ENCODE measurements around a stretch of chr18.

GRCh38 chr18:7872487-7872879, 305.4 kb downstream of the PTPRM start:
- PRO-cap = no peak
- RAMPAGE, long total RNA, 4 experiments = no peak in any of the 4 experiments

- PRO-cap = no peak
- RAMPAGE, long total RNA, 4 experiments = no peak in any of the 4 experiments
Measured at GRCh38 chr18:7955007-7955552, 388.0 kb downstream of the PTPRM start.

DNA sequence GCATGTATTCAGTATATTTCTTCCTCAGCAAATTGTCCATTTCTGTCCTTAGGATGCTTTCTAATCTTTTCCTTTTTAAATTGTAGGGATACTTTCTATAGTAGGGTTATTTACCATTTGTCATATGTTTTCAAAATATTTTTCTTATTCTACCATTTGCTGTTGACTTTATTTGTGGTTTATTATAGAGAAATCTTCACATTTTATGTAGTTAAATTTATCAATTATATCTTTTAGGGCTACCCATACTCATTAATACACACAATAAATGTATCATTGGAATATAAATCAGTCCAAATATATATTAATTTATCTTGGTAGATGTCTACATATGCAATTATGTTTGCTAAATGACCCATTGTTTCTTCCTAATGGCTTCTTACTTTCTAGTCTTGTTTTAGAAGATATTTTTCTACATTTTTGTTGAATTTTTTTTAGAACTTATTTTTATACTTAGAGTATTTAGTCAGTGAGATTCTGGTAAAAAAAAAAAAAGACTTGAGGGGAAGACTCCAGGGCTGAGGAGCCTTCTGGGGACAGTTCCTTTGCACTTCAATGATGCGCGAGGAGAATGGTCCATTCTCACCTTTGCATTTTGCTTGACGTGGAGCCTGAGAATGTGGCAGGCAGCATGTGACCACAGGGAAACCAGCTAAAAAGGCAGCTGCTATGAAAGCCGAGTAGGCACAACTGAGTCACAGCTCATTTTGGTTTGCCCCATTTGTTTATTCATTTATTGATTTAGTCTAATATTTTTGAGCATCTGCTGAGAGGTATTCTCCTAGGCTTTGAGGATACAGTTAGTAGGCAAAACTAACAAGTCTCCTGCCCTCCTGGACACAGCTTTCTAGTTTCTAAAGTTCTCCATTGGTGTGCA, 406.6 kb downstream of the PTPRM start:
- PRO-cap = no peak
- RAMPAGE, long total RNA, 4 experiments = no peak in any of the 4 experiments

- PRO-cap = no peak
- RAMPAGE, long total RNA, 4 experiments = no peak in any of the 4 experiments
Measured at GRCh38 chr18:8085441-8086002, 518.4 kb downstream of the PTPRM start.

GRCh38 chr18:8113499-8113901, 495.7 kb upstream of the RAB12 start:
- PRO-cap = no peak
- RAMPAGE, long total RNA, 4 experiments = no peak in any of the 4 experiments

- PRO-cap = no peak
- RAMPAGE, long total RNA, 4 experiments = start-site peak on the plus strand in 1 of 4 experiments, at chr18:8609896-8610526 at its widest, 6 reads per replicate
Measured at GRCh38 chr18:8609600-8610394, 560 bp downstream of the RAB12 start.

DNA sequence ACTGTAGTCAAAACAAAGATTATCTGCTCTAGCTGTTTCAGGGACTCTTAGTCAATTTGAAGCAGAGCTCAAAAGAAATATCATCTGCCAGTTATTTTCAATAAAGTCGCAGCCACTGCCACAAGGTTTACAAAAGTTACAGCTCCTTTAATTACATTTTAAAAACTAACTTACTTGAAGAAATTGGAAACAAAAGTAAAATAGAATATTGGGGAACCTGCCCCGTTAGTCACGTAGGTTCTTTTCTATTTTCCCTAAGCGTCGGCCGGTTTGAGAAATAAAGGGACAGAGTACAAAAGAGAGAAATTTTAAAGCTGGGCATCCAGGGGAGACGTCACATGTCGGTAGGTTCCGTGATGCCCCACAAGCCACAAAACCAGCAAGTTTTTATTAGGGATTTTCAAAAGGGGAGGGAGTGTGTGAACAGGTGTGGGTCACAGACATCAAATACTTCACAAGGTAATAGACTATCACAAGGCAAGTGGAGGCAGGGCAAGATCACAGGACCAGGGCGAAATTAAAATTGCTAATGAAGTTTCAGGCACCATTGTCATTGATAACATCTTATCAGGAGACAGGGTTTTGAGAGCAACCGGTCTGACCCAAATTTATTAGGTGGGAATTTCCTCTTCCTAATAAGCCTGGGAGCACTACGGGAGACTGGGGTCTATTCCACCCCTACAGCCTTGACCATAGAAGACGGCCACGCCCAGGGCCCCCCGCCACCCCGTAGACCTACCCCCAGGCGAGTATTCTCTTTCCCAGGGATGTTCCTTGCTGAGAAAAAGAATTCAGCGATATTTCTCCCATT, 13.1 kb downstream of the RAB12 start:
- PRO-cap = no peak
- RAMPAGE, long total RNA, 4 experiments = no peak in any of the 4 experiments

GRCh38 chr18:8640042-8640302, 30.7 kb downstream of the RAB12 start:
- PRO-cap = no peak
- RAMPAGE, long total RNA, 4 experiments = no peak in any of the 4 experiments

GRCh38 chr18:8701580-8702091, 3.7 kb upstream of the MTCL1 start:
- PRO-cap = no peak
- RAMPAGE, long total RNA, 4 experiments = no peak in any of the 4 experiments

DNA sequence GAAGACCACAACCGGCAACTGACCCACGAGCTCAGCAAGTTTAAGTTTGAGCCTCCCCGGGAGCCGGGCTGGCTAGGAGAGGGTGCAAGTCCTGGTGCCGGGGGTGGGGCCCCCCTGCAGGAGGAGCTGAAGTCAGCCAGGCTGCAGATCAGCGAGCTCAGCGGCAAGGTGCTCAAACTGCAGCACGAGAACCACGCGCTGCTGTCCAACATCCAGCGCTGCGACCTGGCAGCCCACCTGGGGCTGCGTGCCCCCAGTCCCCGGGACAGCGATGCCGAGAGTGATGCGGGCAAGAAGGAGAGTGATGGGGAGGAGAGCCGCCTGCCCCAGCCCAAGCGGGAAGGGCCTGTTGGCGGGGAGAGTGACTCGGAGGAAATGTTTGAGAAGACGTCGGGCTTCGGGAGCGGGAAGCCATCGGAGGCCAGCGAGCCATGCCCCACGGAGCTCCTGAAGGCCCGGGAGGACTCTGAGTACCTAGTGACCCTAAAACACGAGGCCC, 78.7 kb downstream of the MTCL1 start:
- PRO-cap = no peak
- RAMPAGE, long total RNA, 4 experiments = no peak in any of the 4 experiments

DNA sequence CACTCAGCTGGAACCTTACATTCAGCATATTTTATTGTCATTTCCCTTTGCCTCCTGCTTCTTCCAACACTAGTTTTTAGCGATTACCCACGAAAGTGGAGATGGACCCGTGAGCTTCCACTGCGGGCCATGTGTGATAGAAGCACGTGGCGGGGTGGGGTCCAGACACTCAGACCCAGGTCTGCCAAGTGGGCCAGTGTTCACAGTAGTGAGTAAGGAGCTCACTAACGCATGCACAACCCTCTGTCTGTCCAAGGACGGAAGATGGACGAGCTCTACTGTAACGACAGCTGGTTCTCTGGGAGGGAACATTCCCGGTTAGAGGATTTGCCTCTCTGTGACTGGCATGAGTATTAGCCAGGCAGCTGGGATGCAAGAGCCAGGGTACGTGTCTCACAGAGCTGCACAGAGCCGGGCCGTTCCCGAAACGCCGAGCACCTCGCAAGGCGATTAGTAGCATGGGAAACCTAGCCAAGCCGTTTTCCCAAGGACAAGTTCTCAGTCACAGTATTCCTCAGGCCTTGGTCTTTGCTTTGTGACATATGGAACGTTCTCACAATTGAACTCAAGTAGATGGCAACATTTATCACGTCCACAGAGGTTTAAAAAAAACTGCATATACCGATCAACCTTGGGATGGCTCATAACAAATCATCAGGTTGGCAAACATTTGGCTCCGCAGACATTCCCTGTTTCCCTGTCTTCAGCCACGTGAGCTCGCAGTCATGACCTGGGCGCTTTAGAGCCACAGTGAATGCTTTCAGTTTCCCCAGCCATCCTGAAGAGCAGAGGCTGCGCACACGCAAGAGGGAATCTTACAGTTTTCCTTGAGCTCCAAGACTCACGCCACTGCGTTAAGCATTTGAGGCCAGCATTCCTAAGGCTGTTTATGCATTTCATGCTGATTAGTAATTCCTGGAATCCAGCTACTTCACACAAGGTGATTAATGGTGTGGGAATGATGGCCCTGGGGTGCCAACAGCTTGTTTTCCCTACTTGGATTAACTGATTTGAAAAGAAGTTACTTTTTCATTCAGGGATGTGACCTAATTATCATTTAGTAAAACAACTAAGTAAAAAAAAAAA, 94.8 kb downstream of the MTCL1 start:
- PRO-cap = no peak
- RAMPAGE, long total RNA, 4 experiments = no peak in any of the 4 experiments

- PRO-cap = no peak
- RAMPAGE, long total RNA, 4 experiments = no peak in any of the 4 experiments
Measured at GRCh38 chr18:9008831-9009414, 93.6 kb upstream of the NDUFV2 start.

- PRO-cap = no peak
- RAMPAGE, long total RNA, 4 experiments = no peak in any of the 4 experiments
Measured at GRCh38 chr18:9017138-9018195, 85.0 kb upstream of the NDUFV2 start.

- PRO-cap = bidirectional peak, plus-strand start at chr18:9117560, minus-strand start at chr18:9117373
- RAMPAGE, long total RNA, 4 experiments = no peak in any of the 4 experiments
Measured at GRCh38 chr18:9117165-9117741, 14.8 kb downstream of the NDUFV2 start.

DNA sequence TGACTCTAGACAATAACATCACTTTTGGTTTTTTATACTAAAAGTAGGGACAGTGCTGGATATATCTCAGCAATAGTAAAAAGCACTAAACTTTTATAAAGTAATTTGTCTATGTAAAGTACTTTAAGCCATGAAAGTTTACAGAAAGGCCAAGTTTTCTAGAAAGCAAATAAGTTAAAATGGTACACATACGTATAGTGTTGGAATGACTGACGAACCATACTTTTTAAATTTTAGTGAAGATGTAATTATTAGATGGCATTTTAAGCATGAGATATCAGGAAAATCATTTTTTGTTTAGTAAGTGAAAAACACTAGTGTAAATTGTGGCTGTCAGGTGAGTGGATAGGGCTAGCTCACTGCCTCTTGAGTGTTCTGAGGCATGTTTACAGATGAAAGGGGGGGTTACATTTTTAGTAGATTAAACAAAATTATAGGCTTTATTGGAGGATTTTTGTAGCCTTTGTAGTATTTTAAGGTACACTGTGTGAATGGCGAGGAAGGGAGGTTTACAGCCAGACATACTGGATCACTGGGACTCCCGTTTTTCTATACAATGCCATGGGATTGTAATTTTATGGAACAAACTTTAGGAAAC, 4.9 kb upstream of the ANKRD12 start:
- PRO-cap = no peak
- RAMPAGE, long total RNA, 4 experiments = start-site peak on the plus strand in 1 of 4 experiments, centred at position 218 of the sequence, 10 reads per replicate

- PRO-cap = no peak
- RAMPAGE, long total RNA, 4 experiments = no peak in any of the 4 experiments
Measured at GRCh38 chr18:9184677-9185439, 48.3 kb downstream of the ANKRD12 start.

DNA sequence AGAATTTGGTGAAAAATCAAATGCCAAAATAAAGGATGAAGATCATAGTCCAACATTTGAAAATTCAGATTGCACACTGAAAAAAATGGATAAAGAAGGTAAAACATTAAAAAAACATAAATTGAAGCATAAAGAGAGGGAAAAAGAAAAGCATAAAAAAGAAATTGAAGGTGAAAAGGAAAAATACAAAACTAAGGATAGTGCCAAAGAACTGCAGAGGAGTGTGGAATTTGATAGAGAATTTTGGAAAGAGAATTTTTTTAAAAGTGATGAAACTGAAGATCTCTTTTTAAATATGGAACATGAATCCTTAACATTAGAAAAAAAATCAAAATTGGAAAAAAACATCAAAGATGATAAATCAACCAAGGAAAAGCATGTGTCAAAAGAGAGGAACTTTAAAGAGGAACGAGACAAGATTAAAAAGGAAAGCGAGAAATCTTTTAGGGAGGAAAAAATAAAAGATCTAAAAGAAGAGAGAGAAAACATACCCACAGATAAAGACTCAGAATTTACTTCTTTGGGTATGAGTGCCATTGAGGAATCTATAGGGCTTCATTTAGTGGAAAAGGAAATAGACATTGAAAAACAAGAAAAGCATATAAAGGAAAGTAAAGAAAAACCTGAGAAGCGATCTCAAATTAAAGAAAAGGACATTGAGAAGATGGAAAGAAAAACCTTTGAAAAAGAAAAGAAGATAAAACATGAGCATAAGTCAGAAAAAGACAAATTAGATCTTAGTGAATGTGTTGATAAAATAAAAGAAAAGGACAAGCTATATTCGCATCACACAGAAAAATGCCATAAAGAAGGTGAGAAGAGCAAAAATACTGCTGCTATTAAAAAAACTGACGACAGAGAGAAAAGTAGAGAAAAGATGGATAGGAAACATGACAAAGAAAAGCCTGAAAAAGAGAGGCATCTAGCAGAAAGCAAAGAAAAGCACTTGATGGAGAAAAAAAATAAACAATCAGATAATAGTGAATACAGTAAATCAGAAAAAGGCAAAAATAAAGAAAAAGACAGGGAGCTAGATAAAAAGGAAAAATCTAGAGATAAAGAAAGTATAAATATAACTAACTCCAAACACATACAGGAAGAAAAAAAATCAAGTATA, 79.1 kb upstream of the TWSG1 start:
- PRO-cap = no peak
- RAMPAGE, long total RNA, 4 experiments = no peak in any of the 4 experiments

DNA sequence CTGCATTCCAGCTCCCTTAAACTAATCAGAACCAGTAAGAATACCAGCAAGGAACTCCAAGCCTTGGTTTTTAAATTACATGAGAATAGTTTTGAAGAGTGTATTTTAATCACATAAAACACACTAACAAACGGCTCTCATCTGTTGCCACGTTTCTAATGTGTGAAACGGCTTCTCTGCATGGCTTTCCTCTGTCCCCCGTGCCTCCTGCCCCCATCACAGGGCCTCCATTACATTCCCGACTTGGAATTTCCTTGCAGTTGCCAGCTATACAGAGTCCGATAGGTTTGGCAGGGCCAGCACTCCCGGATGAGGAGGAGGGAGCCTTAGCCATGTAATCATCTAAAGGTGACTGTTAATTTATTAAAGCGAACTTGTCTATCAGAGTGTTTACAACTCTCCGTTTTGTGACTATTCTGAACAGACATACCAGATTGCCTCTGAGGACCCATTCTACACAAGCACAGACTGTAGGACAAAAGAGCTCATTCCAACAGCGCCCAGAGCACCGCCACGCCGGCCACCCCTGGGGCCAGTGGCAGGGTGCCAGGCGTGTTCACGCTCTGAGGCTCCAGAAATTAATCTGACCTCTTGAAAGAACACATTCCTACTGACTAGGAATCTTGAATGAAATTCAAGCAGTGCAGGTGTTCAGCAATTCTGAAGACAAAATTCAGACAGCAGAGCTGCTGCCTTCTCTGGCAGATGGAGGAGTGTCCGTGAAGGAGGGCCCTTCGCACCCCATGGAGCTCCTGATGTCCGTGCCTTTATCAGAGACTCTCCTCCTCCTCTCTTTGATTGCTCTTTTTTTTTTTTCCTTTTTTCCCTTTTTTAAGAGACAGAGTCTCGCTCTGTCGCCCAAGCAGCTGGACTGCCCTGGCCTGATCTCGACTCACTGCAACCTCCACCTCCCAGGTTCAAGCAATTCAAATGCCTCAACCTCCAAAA, 58.1 kb upstream of the RALBP1 start:
- PRO-cap = no peak
- RAMPAGE, long total RNA, 4 experiments = no peak in any of the 4 experiments

DNA sequence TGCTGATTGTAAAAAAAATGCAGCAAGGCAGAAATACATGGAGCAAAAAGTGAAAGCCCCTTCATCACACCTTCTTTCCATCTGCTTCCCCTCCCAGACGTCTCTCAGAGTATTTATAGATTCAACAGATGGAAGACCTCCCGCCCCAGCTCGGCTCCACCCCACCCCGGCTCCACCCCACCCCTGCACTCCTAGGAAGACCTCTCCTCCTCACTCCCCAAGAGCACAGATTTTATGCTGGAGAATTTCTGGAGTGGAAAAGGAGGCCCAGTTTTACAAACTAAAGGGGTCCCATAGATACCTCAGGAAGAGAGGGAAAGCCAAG, 41.5 kb upstream of the RALBP1 start:
- PRO-cap = no peak
- RAMPAGE, long total RNA, 4 experiments = no peak in any of the 4 experiments

DNA sequence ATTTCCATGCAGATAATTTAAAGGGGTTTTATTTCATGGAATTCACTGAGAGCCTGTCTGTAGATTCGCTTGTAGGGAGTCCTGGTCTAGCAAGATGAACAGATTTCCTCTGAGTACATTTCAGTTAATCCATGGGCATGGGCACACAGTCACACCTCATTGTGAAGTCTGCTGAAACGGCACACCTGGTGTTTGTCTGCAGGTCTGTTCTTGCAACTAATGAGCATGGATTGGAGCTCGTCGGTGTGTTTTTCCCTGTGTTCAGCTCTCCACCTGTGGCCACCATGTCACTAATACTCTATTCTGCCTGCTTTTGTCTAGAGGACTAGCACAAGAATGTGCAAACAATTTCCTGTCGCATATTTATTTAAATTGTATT, 24.4 kb upstream of the PPP4R1 start:
- PRO-cap = no peak
- RAMPAGE, long total RNA, 4 experiments = no peak in any of the 4 experiments

Data from Peyer's patch (tissue), 4 donors.